ENCODE measurements around the genes TBXAS1 and TAS2R38.

- PRO-cap: no peak
These were observed 52.7 kb downstream of the HIPK2 start for GRCh38 chr7:139724938-139725604.

DNA sequence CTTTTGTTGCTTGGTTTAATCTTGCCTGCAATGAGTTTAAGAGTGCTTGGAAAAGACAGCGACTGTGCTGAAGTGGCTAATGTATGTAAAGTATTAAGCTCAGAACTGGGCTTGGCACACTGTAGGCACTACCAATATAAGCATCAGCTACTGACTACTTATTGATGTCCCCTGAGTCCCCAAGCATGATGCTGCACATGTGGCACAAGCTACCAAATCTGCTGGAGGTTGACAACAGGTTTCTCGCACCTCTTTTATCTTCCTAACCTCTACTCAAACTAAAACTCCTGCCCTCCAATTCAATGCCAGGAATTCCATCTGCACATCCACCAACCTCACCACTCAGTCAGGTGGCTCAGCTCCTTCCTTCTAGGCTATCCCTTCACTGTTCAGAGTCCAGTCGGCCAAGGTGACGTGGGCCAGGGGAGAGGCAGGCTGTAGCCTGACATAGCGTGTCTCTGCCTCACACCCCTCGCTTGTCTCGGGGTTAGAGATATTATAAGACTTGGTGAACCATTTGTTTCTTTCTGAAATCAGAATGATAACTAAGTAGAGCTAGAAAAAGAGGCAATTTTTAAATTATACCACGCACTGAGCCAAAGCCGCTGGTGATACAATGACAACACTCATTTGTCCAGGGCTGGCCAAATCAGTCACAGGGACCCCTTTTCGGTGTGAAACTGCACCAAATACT is 31.2 kb downstream of the HIPK2 start:
- PRO-cap: no peak

GRCh38 chr7:139828989-139830254 is at the start of gene TBXAS1:
Gene TBXAS1, plus strand, starts transcription at chr7:139829264.
- PRO-cap: unidirectional peak, plus-strand start at chr7:139829310; bidirectional peak, plus-strand start at chr7:139829676, minus-strand start at chr7:139829548

DNA sequence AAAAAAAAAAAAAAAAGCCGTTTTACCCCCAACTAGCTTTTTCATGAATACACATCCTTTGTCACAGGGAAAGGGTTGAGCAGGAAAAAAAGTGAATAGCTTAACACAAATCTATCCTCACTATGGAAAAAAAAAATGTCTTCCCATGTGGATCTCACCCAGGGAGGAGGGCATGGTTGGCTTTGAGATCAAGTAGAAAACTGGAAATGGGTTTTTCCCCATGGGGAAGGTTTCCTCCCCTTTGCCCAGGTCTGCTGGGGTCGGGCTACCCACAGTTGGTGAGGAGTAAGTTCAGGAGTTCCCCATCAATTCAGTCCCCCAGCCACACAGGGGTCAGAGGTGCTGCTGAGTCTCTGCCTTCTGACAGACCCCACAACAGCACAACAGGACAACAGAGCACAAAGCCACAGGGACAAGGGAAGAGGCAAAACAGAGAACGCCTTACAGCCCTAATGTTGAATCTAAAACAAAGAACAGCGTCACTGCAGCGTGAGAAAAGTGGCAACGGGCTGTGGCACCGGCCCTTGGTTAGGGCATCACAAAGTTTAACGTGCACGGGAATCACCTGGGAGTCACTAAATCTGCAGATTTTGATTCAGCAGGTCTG is 93.2 kb downstream of the PARP12 start:
- PRO-cap: no peak

- PRO-cap: no peak
These were observed 36.6 kb downstream of the PARP12 start for GRCh38 chr7:140025938-140026855.

DNA sequence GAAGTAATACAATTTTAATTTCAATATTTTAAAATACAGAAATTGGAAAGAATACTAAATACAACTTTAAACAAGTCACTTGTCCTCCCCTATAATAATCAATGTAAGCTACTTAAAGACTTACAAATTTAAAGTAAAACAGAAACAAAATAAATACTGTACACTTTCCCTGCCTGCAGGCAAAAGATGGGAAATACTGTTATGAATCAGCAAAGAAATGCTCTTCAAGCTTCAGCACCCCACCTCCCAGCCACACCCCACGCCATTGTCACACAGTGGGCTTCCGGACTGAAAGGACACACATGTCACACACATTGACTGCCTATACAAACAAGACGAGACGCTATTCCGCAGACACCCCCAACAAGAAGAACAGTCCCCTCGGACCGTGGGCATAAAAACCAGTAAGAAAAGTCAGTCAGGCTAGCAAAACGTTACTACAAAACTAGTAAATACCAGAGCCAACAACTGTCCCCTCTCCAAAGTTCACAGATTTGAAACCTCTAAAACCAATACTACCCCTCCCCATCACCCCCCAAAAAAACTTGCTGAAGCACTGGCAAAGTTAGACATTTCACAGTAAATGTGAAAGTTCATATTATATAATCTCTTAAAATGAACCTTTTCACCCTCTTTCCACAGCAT is 22.2 kb upstream of the PARP12 start:
- PRO-cap: no peak

DNA sequence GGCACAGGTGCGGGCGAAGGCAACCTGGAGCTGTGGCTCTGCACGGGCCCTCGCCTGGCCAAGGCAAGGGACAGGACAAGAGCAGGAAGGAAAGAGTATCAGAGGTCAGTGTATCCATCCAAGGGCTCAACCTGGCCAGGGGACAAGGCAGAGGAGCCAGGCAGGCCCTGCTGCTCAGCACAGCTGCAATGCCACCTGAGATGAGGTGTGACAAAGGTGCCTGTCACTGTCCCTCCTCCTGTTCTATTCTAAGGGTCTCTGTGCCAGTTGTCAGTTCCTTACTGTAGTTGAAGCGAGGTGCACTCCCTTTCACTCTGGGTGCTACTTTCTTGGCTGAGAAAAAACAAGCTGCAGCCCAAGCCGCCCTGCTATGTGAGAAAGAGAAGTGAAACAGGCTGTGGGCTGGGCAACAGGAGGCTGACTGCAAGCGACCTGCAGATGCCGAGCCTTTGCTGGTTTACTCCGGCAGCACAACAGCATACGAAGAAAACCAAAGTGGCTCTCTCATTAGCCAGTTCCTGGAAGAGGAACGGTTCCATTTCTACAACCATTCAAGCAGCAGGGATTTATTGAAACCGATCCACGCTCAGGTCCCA is 33.3 kb upstream of the KDM7A start:
- PRO-cap: no peak

DNA sequence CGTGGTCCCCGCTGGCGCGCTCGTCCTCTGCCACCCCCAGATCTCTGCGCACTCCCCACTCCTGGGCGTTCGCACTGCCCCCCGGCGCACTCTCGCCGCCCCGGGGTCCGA is 53.5 kb upstream of the KDM7A start:
- PRO-cap: no peak

- PRO-cap: no peak
These were observed 1.3 kb downstream of the DENND2A start for GRCh38 chr7:140639264-140639766.

DNA sequence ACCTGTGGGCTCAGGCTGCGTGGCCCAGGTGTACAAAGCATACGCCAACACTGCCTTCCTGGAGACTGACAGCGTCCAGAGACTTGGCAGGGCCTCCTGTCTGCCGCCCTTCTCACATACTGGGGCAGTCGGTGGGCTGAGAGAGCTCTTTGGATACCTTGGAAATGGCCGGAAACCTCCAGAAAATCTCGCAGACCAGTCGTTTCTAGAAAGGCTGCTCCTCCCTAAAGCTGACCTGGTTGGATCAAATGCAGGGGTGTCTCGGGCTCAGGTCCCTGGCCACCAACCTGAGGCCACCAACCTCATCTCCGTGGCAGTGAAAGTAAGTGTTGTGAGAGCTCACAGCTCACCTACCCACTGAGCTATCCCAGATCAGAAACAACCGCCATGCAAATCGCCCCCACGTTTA is 1.2 kb downstream of the ADCK2 start:
- PRO-cap: no peak

DNA sequence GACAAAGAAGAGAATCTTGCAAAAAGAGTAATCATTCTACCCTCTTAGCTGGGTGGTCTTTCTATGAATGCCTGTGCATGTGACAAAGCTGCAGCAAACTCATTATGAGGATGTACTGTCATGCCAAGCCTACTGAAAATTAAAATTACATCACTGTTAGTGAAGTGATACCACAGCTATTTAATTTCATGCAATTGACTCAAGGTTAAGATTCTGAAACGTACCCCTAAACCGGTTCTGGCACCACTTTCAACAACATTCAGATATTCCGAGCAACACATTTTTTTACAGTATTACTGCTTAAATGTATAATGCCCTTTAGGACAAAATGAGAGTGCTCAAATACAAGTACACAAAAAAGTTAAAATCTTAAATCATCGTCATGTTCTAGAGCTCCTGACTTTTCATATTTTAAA is 26.1 kb downstream of the NDUFB2 start:
- PRO-cap: no peak

DNA sequence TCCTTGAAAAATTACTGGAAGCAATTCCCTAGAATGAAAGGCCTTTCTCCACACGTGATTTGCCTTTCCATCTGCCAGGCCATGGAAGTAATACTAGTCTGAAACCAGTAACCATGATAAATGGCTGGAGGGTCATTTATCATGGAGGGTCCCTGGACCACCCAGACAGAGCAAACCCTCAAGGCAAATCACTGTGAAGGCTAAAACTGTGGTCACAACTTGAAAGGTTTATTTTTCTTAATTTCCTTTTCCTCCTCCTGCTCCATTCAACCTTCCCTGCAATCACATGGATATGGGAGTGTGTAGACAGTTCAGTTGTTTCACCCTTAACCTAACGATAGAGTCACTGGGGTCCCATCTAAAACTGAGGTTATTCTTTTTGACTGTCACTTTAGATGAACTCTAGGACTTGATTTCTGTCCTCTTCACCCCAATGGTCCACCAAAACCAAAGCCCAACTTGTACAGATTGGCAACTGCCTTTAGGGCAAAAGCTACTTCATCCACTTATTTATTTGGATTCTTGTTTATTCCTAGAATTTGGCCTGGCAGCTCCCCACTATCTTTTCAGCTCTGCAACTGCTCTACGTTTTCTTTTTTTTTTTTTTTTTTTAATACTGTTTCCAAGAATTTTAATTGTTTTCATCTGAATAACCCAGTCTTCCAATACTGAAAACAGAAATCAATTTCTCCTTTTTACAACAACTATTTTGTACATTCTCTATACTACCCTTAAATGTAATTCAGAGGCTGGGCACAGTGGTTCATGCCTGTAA is 16.1 kb downstream of the BRAF start:
- PRO-cap: no peak

DNA sequence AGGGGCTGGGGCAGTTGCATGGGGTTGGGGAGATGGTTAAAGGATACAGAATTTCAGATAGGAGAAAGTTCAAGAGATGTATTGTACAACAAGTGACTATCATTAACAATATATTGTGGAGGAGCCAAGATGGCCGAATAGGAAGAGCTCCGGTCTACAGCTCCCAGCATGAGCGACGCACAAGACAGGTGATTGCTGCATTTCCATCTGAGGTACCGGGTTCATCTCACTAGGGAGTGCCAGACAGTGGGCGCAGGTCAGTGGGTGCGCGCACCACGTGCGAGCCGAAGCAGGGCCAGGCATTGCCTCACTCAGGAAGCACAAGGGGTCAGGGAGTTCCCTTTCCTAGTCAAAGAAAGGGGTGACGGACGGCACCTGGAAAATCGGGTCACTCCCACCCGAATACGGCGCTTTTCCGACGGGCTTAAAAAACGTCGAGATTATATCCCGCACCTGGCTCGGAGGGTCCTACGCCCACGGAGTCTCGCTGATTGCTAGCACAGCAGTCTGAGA is 17.8 kb upstream of the MRPS33 start:
- PRO-cap: no peak

DNA sequence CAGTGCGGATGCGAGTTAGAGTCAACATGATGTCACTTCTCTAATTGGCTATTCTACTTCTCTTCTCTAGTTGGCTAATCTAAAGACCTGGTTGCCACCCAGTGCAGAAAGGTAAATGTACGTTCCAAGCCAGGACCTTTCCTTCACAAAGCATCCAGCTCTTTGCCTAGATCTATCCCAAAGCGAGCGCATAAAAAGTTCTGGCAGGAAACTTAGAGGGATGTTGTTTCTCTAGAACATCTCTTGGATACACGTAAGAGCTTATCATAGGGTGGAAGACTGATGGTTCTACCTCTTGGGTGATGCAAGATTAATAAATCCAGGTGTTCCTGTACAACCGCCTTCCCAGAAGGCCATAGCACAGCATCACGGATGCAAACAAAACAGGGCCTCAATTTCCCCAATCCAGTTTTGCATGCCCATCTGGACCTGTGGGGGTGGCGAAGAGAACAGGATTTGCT is at the start of gene TAS2R38:
TAS2R38 (minus strand) TSS at position 112 of the 461 bp plus-strand sequence.
- PRO-cap: no peak

DNA sequence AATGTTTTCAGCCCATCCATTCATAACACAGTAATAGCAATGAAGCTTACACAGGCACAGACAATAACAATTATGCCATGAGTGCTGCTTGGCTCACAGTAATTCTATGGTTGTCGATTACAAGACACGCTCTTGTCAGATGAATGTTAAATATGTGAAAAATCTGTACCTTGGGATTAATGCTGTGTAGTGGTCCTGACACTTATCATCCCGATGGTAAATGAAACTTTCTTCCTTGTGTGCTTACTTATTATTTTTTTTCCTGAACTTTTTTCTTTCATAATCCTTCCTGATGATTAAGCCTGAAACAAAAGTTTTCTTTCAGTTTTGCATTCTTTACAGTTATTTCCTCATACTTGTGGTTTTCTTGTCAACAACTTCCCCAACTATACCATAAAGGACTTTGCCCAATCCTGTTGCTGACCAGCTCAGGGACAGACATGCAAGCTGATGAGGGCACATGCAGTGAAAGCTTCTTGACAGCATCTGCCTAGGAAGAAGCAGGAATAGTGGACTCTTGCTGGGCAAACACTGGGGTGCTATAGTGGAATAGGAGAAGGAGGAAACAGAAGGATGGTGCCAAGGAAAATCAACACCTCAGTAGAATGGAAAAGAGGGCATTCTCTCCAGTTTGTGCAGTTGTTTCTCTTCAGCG is 6.8 kb upstream of the MGAM2 start:
- PRO-cap: unidirectional peak, minus-strand start at position 222 of the sequence

- PRO-cap: no peak
These were observed 32.4 kb downstream of the PRSS58 start for GRCh38 chr7:142225498-142225854.

- PRO-cap: no peak
These were observed 70.0 kb upstream of the PRSS58 start for GRCh38 chr7:142327693-142328401.

DNA sequence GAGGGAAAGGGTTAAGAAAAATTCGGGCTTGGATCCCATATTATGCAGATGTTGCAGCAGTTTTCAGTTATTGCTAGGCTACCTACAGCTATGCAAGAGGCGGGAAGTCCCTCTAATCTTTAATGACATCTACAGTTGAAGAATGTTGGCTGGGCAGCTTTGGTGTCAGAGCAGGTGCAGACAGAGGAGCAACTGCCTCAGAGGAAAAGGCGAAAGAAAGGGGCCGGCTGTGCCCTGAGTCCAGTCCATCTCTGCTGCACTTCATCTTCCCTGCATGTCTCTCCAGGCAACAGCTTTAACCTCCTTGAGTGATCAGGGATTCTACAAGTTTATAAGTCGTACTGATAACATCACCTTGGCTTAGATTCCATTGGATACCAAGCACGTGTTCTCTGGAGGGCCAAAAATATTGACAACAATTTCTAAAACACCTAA is 201.9 kb upstream of the PRSS58 start:
- PRO-cap: no peak

DNA sequence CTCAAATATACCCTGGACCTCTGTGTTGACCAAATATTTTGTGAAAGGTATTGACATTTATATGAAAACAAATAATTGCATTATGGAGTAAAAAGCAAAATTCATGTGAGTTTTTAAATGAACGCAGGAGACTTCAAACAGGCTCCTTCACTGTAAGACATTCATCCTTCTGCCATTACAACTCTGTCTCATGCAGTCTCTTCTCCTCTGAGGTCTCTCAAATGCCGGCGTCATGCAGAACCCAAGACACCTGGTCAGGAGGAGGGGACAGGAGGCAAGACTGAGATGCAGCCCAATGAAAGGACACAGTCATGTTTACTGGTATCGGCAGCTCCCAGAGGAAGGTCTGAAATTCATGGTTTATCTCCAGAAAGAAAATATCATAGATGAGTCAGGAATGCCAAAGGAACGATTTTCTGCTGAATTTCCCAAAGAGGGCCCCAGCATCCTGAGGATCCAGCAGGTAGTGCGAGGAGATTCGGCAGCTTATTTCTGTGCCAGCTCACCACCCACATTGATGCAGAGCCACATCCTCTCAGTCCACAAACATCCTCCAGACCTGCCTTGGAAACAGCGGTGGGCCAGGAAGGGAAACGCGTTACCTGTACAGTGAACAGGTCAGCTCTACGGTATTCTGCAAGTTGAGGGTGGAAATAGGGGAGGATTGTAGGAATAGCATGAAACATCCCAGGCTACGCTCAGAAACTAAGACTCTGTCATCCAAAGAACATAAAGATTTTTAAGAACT is 133.2 kb upstream of the PRSS1 start:
- PRO-cap: no peak

DNA sequence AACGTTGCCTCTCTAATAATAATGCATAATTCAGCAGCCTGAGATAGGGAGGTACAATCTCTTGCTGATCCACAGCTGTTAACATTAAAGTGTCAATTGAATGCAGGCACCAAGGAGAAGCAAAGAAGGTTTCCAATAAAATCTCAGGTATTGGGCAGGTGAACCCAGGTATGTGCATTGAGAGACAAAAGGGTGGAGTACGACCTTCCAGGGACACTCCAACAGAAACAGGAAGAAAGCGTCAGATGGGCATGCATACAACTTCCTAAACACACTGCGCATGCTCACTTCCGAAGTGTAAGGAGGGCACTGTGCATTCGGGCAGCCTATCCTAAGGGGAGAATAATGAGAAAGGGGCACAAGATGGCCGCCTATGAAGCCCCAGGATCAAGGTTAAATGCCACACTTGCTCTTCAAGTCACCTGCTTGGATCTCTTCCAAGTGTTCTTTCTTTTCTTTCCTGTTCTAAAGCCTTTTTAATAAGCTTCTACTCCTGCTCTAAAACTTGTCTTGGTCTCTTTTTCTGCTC is 39.4 kb upstream of the PRSS1 start:
- PRO-cap: no peak